Fibroblast of villous mesenchyme (primary cell): ENCODE data around the genes EDEM3, PTGS2 and RGS21.

DNA sequence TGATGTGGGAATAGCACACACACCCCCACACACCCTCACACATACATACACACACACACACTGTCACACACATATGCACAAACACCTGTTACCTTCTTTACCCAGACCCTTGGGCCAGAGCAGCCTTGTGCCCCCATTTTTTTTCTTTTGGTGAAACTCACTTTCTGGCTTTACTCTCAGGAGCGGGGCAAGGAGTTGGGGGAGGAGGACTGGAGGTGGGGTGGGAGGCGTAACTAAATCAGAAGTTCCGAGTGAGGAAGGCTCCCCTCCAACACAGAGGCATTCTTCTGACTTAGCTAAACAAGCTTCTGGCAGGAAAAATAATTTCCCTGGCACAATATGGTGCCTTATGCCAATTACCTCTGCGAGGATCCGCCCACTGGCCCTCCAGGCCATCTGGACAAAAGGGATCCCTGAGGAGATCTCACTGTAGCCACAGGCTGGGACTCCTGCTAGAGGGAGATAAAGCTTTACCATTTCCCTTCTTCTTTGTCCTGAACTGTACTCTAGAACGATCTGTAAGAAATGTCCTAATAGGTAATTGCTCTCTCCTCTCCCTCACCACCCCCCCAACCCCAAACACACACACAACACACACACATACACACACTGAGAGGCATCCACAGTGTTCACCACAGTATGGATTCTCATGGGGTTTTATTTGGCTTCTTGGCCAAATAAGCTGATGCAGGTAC lies 168.8 kb downstream of the C1orf21 start:
- CAGE, long polyA plus RNA, result no peak

GRCh38 chr1:184754485-184755534 lies at the start of gene EDEM3:
EDEM3 (minus strand) TSS chr1:184754858.
- CAGE, long polyA plus RNA, result no peak

DNA sequence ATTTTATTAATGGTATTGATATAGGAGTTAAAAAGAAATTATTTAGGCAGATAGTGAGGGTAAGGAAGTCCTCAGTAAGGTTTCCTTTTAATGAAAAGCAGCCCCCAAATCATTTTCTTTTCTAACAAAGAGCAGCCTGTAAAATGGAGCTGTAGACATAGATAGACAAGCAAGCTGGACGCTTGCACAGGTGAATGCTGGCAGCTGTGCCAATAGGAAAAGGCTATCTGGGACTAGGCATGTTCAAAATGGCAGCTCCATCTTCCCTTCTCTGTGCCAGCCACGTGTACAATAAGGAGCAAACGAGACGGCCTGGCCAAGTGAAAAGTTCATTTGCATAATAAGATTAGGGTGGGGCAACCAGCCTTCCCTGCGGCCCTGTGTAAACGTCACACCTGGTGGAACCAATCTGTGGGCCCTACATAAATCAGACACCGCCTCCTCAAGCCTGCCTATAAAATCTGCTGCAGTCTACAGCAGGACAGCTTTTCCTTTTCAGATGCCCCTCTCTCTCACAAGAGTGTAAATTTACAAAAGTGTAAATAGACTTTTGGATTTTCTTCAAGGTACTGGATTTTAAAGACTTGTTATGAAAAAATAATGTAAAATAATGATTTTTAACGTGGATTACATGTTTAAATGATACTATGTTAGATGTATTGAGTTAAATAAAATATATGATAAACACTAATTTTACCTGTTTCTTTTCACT lies 16.6 kb upstream of the EDEM3 start:
- CAGE, long polyA plus RNA, result no peak

GRCh38 chr1:185046225-185046689 lies 899 bp downstream of the RNF2 start:
- CAGE, long polyA plus RNA, result no peak

GRCh38 chr1:185257079-185258111 lies 59.6 kb downstream of the IVNS1ABP start:
- CAGE, long polyA plus RNA, result no peak

- CAGE, long polyA plus RNA, result no peak
These were observed 10.9 kb downstream of the IVNS1ABP start for GRCh38 chr1:185305979-185306766.

DNA sequence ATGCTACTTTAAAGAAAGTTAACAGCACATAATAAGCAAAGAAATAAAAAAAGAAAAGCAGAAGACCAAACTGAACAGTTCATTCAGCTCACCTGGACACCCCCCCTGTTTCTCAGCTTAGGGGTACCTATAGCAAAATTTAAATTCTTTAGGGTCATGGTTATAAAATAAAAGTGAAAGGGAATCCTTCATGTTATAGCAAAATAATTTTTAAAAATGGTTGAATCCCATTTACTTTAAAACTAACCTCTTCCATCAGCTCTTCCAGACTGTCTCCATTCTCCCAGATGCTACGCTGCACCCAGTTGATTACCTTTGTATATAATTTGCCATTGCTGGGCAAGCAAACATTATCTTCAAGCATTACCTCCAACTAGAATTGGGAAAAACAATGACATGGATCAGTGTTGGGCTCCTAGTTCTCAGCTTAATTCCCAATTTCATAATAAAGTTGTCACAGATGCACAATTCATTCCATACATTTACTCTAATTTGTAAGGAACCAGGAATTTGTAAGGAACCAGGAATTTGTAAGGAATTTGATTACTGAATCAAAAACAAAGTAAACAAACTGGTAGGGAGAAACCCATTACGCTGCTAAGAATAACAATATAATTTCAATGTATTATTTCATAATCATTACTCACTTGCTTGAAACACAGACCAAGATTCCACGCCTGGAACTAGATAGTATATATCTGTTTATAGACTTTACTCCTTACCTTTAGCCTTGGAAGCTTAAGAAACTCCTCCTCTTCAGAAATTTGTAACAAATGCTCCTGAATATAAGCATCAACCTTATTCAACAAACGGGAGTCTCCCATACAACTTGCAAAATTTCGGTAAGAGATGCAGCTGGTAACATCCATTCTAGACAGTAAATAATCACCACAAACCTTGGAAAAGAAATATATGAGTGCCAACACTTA lies 10.0 kb downstream of the IVNS1ABP start:
- CAGE, long polyA plus RNA, result no peak

- CAGE, long polyA plus RNA, result no peak
These were observed 95.6 kb upstream of the IVNS1ABP start for GRCh38 chr1:185412500-185413232.

- CAGE, long polyA plus RNA, result no peak
These were observed 161.9 kb upstream of the IVNS1ABP start for GRCh38 chr1:185478914-185479386.

DNA sequence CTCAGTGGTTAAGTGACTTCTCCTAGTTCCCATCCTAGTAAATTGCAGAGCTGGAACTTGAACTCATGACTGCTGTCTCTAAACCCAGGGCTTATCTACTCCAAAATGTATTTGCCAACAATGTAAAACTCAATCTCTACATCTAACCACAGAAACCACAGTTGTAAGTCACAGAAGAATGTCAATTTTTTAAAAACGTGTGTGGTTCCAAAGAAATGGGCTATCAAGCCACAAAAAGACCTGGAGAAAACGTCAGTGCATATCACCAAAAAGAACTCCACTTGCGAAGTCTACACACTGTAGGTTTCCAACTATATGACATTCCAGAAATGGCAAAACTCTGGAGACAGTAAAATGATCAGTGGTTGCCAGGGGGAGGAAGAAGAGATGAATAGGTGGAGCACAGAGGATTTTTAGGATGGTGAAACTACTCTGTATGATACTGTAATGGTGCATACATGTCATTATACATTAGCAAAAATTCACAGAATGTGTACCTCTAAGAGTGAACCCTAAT lies 172.5 kb upstream of the HMCN1 start:
- CAGE, long polyA plus RNA, result no peak

GRCh38 chr1:185719220-185719829 lies 14.9 kb upstream of the HMCN1 start:
- CAGE, long polyA plus RNA, result no peak

GRCh38 chr1:185734770-185735348 lies 668 bp downstream of the HMCN1 start:
- CAGE, long polyA plus RNA, result no peak

- CAGE, long polyA plus RNA, result no peak
These were observed 142.3 kb upstream of the PRG4 start for GRCh38 chr1:186153691-186154226.

DNA sequence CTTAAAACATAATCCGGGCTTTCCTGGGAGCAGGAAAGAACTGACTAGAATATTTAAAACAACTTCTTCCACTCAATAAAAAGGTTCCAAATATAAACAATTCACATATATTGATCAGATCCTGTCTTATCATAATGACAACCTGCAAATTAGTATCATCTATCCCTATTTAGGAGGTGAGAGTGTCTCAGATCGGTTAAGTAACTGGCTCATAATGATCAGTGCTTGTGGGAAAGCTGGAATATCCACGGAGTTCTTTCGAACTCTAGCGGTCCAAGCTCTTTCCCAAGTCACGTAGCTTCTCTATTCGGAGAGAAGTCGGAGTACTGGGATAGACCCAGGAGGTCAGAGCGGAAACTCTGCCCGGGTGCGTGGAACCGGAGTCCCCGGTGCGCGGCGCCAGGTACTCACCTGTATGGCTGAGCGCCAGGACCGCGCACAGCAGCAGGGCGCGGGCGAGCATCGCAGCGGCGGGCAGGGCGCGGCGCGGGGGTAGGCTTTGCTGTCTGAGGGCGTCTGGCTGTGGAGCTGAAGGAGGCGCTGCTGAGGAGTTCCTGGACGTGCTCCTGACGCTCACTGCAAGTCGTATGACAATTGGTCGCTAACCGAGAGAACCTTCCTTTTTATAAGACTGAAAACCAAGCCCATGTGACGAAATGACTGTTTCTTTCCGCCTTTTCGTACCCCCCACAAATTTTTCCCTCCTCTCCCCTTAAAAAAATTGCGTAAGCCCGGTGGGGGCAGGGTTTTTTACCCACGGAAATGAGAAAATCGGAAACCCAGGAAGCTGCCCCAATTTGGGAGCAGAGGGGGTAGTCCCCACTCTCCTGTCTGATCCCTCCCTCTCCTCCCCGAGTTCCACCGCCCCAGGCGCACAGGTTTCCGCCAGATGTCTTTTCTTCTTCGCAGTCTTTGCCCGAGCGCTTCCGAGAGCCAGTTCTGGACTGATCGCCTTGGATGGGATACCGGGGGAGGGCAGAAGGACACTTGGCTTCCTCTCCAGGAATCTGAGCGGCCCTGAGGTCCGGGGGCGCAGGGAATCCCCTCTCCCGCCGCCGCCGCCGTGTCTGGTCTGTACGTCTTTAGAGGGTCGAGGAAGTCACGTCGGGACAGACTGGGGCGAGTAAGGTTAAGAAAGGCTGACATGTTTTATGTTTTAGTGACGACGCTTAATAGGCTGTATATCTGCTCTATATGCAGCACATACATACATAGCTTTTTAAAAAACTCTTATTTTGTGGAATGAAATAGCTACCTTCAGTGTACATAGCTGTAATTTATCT lies at the start of gene PTGS2:
Gene PTGS2, minus strand, starts transcription at position 596 of the 1,283 bp plus-strand sequence.
- CAGE, long polyA plus RNA, result start-site peak on the minus strand centred at position 599 of the sequence, 10 bp wide, 84 and 146 reads in 2 replicates

DNA sequence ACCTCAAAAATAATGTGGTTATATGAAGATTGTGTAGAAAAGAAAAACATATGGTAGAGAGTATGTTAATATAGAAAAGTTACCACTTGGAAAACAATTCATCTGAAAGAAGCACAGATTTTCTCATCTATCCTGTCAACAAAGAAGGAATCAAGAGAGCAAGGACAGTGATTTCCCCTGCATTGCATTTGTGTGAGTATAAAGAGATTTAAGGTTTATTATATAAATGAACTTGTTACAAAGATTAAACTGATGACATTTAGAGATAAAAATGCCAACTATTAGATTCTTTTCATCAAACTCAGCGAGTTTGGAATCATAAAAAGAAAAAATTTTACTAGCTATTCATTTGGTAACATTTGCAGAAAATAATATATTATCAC lies at the start of gene RGS21:
Gene RGS21, plus strand, starts transcription at position 79 of the 383 bp plus-strand sequence.
- CAGE, long polyA plus RNA, result no peak

GRCh38 chr1:192538711-192539607 lies 36.6 kb upstream of the RGS1 start:
- CAGE, long polyA plus RNA, result no peak

GRCh38 chr1:192544727-192545473 lies 30.7 kb upstream of the RGS1 start:
- CAGE, long polyA plus RNA, result no peak

GRCh38 chr1:192766181-192766512 lies 42.7 kb upstream of the RGS2 start:
- CAGE, long polyA plus RNA, result start-site peak on the minus strand at chr1:192766343-192766357, 38 and 67 reads in 2 replicates

DNA sequence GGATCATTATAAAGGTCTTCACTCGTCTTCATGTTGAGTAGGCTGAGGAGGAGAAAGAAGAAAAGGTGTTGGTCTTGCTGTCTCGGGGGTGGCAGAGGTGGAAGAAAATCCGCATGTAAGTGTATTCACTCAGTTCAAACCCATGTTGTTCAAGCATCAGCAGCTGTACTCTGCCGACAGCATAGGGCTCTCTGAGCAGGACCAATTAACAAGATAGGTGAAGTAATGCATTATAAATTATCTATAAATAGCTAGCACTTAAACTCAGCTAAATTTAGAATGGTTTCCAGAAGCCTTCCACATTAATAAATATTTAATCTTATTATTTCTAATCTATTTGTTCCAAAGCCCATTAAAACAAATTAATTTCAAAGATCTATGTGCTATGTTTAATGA lies 116.8 kb downstream of the RGS2 start:
- CAGE, long polyA plus RNA, result no peak

DNA sequence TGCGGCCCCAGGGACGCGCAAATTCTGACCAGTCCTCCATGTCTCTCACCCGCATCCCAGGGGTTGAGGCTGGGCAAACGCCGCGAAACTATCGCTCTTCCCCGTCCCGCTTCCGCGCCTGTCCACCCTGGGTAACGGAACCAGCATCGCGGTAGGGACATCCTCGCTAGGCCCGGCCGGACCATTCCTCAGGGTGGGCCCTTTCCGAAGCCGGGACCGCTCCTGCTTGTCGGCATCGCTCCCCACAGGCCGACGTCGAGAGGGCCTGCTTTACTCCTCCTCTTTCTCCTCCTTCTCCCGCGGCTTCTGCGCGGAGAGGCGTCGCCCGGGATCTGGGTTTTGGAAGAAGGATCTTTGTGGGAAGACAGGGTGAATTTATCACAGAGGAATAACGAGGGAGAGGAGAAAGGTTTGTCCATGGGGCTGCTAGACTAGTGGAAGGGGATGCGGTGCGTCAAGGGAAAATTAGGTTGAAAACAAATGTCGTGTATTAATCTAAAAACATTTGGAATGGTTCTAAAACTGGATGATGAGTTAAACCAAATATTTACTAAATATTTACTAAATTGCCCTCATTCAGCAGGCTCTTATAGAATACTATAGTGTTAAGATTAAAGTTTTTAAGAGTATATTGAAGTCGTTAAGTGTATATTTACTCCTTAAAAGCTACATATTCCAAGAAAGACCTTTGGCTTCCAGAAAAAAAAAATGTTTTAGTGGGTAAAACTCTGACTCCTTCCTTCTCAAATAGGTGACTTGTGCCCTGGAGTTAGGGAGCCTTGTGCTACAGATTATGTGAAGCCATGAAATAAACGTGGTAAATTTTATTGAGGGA lies 619 bp downstream of the RO60 start:
- CAGE, long polyA plus RNA, result no peak